Airway epithelial cell (primary cell): ENCODE measurements around the genes RHOH, LIMCH1 and PHOX2B.

DNA sequence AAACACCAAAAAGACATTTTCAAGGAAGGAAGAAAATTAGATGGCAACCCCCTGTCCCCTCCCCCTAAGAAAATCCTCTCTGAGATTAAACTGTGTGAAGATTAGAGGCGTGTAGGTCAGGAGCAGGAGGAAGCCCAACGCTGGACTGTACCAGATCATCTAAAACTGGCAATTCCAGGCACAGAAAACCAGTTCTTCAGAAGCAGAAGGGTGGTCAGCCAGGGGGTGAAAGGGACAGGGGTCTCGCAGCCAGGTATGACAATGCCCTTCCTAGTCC is 3.3 kb upstream of the RHOH start:
- RAMPAGE, long total RNA: no peak

DNA sequence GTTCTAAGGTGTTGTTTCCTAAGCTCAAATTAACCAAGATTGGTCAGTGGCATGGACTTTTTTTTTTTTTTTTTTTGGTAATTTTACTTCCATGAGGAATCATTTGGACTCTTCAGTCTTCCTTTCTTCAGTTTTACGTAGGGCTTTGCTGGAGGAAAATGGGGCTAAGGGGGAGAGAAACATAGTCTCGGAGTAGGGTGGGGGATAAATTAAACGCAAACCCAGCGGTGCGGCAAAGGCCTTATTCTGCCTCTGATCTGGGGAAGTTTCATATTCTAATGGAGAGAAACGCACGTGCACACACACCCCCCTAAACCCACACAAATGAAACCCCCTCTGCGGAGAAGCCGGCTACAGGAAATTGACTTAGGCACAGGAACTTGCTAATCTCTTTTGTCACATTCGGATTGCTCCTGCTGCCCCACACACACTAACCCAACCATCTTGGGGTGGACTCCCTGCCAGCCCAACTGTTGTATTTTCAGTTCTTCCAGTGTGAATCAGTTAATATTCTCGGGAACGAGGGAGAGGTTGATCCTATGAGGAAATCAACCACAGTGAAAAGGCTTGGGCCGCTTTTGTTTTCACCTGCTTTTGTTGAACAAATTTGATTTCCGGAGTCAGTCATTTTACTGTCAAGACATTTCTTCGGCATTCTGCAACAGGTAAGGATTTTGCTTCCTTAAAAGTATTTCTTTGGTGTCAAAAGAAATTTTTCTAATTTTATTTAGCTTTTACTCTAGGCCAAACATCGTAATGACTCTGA is at the start of gene RHOH:
Gene RHOH, plus strand, starts transcription at position 396 of the 766 bp plus-strand sequence.
- RAMPAGE, long total RNA: no peak

GRCh38 chr4:40199892-40200938 is 3.4 kb downstream of the RHOH start:
- RAMPAGE, long total RNA: no peak

DNA sequence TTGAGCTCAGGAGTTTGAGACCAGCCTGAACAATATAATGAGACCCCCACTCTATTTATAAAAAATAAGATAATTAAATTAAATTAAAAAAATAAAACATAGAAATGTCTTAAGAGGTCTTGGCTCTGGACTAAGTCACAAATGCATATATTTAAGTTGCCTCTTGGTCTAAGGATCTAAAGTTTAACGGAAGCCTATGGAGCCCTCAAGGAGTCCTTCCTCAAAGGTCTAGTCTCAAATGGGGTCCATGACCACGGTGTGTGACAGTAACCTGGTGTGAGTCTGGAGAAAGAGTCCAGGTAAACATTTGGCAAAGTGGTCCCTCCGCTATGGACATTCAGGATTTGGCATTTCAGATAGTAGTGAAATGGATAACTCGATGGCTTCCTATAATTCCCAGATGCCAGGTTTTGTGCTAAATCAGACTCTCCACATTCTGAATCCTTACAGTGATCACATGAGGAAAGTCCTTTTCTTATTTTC is 44.1 kb downstream of the RHOH start:
- RAMPAGE, long total RNA: no peak

DNA sequence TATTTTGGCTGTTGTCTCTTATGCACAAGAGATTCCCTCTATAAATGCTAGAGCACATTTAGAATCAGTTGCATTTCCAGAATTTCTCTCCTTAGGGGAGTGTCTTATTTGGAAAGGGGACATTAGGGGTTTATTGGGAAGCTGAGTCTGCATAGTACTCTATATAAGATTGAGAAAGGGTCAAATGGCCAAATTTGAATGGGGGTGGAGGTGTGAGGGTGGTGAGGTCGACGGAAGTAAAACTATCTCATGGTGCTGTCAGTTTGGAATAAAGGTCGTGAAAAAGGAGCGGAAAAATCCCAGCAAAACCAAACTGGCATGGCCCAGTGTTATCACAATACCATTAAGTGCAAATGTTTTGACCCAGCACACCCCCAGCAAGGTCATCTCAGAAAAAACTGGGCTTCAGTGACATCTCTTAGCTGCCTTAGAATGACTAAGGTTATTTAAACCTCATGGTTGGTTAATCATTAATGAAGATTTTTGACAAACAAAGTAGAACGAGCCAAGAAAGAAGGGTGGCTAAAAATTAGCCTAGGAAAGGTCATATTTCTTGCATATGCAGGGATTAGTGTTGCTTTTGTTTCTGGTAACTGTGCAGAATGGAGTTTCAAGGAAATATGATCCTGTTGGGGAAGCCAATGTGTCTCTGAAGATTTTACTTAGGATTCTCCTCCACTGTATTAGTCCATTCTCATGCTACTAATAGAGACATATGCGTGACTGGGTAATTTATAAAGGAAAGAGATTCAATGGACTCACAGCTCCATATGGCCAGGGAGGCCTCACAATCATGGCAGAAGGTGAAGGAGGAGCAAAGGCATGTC is 83.3 kb downstream of the CHRNA9 start:
- RAMPAGE, long total RNA: no peak

DNA sequence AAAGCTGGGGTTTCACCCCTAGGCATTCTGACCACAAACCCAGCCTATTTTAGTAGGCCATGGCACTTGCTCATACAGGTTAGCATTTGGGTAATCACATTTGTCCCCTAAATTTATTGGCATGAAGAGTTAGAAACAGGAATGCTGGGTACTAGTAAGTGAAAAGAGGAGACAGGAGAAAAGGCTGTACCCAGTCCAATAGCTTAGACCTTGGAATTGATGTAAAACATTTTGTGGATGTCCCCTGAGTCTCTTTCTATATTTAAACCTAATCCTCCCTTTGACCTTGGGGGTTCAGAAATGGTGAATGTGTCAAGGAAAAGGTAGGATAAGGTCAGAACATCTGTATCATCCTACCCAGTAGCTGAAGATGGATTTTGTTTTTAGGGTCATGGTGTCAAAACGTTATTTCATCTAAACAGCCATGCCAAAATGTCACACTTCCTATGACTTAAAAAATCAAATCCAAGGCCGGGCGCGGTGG is 85.5 kb downstream of the CHRNA9 start:
- RAMPAGE, long total RNA: no peak

DNA sequence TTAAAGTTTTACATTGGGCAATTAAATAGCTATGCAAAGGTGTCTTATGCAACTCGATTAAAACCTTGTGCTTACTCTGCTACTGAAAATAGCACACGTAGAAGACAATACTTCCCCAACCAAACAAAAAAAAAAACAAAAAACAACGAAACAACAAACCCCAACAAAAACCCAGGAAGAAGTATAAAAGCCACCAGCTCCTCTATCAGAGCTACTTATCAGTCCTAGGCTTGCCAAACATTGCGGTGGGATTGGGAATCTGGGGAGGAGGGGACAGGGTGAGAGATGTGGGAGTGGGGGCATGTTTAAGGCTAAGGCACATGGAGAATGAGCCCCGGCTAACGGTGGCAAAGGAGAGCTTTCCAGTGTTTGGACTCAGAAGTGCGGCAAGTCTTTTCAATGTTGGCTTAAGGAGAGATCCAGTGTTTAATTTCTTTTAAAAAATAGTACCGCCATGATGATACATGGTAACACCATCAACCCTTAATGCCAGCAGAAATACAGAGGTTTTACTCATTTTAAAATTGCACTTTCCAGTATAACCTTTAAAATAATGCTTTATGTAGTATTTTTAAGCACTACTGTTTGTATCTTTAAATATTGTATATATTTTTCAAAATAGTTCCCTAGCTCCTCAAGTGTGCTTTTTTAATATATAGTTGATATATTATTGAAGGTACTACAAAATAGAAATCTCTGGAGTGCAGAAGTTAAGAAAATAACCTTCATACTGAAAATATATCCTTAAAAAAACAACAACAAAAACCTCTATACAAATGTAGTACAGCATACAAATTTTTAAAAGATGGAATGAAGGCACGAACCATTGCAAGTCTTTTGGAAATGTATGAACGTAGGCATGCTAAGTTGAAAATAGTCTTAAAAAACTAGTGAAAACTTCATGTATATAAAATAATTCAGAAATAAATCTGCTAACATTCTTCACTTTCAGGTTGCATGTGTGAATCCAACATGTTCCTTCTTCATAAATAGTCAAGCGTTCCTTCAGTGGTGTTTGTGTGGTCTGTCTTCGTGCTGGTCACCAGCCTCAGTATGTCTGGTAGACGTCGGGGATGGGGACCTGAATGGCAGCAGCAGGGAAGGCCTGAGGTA is 90.1 kb downstream of the CHRNA9 start:
- RAMPAGE, long total RNA: no peak

DNA sequence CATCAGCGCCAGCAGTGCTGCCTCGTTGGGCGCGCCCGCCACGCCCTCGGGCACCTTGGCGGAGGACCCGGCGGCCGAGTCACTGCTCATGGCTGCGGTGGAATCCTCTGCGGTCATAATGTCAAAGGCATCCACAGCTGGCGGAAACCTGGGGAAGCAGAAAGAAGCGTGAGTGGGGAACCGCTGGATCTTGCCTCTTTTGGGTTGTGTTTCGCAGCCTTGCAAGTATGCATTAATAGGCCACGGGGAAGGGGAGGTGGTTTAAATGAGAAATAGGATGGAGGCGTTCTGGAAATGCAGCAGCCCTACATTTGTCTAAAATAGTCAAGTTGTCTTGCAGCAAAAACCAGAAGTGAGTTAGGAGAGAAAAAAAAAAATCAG is 103.6 kb downstream of the CHRNA9 start:
- RAMPAGE, long total RNA: no peak

DNA sequence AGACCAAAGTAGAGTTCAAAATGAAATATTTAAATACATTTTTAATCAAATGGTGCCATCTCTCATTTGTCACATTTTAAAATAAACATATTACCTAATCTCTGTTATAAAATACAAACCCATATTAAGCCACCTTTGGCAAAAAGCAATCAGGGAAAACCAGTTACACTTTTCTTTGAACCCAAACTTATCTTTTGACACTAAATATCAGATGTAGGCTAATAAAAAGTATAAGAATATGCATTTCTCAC is 139.4 kb downstream of the CHRNA9 start:
- RAMPAGE, long total RNA: no peak

DNA sequence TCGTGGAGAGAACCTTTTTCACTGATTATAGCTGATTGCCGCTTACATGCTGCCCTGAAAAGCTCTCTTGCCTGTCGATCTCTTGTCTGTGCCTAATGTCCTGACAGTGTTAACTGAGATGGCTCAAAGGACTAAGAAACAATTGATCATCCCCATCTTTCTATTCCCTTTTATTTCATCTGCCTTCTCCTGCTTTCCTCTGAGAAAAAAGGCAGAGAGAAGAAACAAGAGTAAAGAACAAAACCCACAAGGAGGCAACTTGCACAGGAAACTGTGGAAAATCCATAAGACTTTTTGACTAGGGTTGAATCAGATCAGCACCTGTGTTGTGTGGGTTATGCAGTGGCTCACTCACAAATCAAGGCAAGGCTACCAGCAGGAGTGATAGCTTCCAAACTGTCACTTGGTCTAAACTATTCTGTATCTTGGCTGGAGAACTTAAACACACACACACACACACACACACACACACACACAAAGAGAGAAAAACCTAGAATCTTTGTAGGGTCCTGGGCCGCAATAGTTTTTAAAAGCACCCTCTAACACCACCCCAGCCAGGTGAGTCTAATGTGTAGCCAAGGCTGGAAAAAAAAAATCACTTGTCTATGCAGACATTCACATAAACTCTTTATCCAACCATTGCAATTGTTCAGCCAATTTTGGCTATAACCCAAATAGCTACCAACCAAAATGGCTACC is 133.6 kb downstream of the RBM47 start:
- RAMPAGE, long total RNA: no peak

GRCh38 chr4:40523707-40524243 is 105.9 kb downstream of the RBM47 start:
- RAMPAGE, long total RNA: no peak

DNA sequence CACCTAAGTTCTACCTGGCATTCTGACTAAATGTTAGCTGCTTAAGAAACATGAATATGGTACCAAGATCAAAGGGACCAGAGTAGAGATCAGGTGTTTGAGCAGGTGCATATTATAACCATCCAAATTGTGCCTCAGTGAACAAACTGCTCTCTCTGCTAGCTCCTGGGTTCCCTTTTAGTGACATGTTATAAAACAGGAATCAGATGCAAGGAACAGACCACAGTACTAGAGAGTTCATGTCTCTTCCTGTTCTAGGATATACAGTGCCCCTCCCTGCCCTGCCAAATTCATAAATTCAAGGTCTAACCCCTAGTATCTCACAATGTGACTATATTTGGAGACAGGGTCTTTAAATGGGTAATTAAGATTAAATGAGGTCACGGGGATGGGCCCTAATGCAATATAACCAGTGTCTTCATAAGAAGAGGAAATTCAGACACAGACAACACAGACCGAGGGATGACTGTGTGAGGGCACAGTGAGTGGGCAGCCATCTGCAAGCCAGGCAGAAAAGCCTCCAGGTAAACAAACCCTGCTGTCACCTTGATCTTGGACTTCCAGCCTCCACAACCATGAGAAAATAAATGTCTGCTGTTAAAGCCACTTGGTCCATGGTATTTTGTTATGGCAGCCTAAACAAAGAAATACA is 82.6 kb downstream of the RBM47 start:
- RAMPAGE, long total RNA: no peak

DNA sequence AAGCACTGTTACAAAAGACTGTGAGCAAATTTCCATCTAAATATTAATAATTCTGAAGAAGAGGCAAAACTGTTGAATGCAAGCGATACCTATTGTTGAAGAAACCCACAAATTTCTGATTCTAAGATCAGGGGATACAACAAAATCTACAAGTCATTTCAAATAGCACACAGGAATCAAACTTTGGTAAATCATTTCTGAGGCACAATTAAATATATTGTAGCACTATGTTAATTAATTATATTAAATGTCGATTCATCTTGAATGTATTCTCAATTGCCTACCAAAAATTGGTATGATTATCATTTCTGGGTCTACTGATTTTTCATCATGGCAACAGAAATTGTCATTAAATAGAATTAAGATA is 59.8 kb downstream of the NSUN7 start:
- RAMPAGE, long total RNA: no peak

GRCh38 chr4:41120202-41120669 is 94.1 kb downstream of the APBB2 start:
- RAMPAGE, long total RNA: no peak

DNA sequence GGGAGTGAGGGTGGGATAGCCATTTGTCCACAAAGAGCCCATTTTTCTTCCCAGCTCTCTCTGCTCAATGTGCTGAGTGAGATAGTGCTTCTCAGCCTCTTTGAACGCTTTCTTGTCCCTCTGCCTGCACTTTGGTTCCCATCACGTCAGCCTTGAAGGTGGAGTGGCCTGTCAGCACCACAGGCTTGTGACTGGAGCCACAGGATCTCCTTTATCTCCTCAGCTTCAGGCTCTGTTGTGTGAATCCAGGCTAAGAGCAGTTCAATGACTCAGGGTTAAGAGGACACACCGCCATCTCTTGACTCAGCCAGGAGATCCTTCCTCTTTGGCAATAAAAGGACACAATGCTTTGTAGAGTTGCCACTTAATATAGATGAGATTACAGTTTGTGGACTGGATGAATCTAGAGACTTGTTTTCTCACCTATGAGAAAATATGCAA is 62.0 kb downstream of the UCHL1 start:
- RAMPAGE, long total RNA: no peak

DNA sequence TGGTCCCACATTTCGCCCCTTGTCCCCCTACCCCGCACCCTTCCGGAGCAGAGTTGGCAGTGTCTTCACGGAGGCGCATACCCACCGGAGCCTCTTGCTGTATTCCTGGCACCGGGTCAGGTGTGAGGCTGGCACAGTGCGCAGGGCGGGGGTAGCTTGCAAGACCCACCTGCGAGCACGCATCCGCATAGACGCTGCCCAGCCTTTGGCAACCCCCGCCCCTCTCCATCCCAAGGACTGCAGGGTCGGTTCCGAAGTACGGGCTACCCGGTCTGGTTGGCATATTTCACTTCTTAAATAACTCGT is 104.6 kb downstream of the UCHL1 start:
- RAMPAGE, long total RNA: no peak

DNA sequence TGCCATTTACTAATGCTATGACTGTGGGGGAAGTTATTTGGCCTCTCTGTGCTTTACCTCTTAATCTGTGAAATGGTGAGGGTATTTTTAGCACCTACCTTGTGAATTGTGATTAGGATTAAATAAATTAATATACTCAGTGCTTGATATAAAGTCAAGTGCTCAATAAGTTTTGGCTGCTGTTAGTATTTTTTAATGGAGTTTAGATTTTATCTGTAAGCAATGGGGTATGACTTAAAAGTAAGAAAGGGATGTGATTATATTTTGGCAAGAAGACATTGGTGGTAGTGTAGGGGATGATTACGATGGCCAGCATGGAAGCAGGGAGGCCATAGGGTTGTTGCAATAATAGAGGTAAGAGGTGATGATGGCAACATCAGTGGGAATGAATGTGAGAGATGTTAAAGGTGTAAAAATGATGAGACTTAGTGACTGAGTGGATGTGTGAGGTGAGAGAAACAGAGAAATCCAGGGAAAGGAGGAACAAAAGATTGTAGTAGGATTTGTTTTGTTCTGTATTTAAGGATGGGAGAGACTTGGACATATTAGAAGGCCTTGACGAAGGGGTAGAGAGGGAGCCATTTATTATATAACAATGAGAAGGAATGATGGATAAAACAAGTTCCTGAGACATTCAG is 121.7 kb downstream of the UCHL1 start:
- RAMPAGE, long total RNA: no peak

- RAMPAGE, long total RNA: no peak
Measured at GRCh38 chr4:41537826-41538641, at the start of gene LIMCH1. Gene LIMCH1 (plus strand): TSS chr4:41538157.

DNA sequence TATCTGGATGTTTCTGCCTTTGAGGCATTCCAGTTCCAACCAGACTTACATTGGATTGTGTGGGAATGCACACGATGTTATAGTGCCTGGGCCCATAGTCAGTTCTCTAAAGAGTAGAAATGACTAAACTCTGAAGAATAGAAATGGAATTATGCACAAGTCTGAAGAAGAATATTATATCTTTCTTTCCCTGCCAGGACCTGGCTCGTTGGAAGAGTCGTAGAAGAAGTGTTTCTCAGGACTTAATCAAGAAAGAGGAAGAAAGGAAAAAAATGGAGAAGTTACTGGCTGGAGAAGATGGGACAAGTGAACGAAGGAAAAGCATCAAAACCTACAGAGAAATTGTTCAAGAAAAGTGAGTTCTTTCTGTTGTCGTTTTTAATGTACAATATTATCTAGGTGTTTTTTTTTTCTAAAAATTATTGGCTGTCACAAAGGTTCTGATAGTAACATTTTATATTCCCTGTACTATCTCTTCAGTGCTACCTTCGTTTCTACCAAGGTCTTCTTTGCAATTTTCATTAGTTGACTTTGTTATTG is 102.5 kb downstream of the PHOX2B start:
- RAMPAGE, long total RNA: no peak

DNA sequence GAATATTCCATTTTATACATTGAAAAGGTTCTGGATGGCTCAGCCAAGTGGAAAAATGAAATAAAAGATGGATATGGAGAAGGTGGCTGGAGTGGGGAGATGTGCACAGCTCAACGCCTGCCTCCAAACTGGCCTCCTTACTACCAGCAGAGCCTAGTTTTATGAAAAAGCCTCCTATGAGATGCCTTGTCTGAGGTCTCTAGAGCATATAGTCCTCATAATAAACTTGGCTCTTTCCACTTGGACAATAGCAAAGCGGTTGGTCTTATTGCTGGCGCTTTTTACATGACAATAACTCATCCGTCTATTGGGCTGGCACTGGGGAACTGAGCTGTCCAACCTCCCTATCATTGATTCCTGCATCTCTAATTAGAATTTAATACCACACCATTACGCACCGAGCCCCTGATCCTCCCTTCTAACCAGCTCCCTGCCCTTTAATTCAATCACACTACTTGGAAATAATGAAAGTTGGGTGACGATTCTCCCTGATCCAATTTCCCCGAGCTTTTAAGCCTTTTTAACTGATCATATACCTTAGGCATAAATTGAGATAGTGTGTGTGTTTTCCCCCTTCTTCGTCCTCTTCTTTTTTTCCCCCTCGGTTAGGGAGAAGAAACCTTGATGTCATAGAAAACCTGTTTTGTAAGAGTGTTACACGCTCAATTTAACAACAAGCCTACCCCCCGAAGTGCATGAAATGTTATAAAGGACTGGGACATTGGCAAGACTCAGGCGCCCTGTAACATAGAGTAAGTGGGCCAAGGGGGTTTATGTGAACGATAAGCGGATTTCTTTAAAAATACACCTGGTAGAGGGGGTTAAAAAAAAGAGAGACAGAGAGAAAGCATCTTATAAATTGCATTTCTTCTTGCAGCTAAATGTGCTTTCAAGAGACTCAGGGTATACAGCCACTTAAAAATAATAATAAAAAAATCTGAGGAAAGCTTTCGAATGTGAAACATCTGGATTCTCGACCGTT is at the start of gene PHOX2B:
Gene PHOX2B, minus strand, starts transcription at position 135 of the 982 bp plus-strand sequence.
- RAMPAGE, long total RNA: no peak